Prostate gland (tissue), 2 donors: ENCODE measurements around a stretch of chr9.

- PRO-cap, result no peak
- RAMPAGE, long total RNA, 2 experiments, result start-site peak on the plus strand in 1 of 2 experiments, at chr9:28387440-28387477 at its widest, 10 reads per replicate
Observed at GRCh38 chr9:28387255-28387568, 813.9 kb upstream of the C9orf72 start.

DNA sequence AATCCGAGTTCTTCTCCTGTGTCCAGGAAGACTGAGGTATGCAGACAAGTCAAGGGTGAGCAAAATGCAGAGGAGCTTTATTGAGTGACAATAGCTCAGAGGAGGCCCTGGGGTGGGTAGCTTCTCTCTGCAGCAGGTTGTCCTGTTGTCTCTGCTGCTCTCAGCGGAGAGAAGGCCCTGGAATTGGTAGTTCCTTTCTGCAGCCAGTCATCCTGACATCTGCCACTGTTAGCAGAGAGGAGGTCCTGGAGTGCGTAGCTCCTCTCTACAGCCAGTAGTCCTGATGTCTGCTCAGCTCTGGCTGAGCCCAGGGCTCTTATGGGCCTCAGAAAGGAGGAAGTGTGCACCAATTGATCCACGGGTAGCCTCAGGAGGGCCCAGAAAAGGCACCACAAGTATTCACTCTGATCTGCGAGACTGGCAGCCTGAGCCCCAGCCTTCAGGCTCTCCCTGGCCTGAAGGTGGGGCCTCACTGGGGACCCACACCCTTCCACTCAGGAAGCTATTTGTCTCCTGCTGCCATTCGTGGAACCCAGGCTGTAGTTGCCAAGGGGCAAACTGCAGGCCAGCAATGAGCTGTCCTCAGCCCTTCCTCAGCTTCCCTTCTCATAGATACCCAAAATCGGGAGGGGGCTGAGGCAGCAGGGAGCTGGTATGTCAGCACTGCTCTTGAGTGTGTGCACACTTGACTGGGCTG is 1049.6 kb upstream of the ACO1 start:
- PRO-cap, result no peak
- RAMPAGE, long total RNA, 2 experiments, result no peak in any of the 2 experiments

- PRO-cap, result no peak
- RAMPAGE, long total RNA, 2 experiments, result no peak in any of the 2 experiments
Observed at GRCh38 chr9:33030241-33030889, 5.3 kb downstream of the DNAJA1 start.

- PRO-cap, result no peak
- RAMPAGE, long total RNA, 2 experiments, result no peak in any of the 2 experiments
Observed at GRCh38 chr9:33129354-33130213, 37.6 kb downstream of the B4GALT1 start.

- PRO-cap, result no peak
- RAMPAGE, long total RNA, 2 experiments, result no peak in any of the 2 experiments
Observed at GRCh38 chr9:33130214-33131498, 36.5 kb downstream of the B4GALT1 start.

- PRO-cap, result no peak
- RAMPAGE, long total RNA, 2 experiments, result no peak in any of the 2 experiments
Observed at GRCh38 chr9:33158436-33158927, 8.7 kb downstream of the B4GALT1 start.

DNA sequence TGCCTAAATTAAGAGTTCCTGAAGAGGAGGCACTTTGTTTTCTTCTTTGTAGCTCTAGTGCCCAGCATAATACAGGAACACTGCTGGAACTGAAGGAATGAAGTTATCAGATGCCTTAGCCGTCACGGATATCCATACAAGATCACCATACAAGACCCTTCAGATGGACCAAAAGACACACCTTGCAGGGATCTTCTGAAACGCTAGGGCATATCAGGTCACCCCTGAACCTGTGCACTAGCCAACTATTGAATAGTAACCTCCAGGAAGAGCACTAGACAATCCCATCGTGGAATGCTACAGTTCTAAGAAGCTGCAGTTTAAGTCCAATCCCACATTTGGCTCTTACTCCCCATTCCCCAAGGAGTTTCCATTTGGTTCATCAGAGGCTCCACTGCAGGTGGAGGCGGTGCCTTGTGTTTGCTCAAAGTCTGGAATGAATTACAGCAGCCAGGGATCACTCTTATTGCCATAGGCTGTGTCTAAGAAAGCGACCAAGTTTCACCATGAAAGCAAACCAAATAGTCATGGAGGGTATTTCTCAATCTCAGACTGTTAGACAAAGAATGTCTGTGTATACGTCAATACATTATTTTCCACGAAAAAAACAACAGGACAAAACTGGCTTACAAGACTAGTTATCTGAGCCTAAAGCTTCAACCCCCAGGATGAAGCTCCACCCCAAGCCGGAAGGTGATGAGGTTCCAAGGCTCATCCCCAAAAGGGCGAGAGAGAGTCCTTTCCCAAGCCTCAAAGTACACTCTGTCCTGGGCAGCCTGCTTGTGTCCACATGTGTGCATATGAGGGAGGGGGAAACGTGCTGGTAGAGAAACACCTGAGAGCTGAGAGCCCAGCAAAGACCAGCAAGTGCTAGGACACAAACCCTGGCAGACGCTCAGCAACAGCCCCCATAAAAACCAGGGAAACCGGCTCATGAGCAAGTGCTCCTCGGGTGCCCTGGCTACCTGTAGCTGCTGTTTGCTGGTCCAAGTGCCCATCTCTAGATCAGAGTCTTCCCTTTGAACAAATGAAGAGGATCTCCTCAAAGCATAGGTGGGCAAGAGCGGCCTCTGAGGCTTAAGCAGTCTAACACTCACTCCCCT is 4.4 kb downstream of the B4GALT1 start:
- PRO-cap, result bidirectional peak, plus-strand start at position 826 of the sequence, minus-strand start at position 438 of the sequence
- RAMPAGE, long total RNA, 2 experiments, result no peak in any of the 2 experiments

DNA sequence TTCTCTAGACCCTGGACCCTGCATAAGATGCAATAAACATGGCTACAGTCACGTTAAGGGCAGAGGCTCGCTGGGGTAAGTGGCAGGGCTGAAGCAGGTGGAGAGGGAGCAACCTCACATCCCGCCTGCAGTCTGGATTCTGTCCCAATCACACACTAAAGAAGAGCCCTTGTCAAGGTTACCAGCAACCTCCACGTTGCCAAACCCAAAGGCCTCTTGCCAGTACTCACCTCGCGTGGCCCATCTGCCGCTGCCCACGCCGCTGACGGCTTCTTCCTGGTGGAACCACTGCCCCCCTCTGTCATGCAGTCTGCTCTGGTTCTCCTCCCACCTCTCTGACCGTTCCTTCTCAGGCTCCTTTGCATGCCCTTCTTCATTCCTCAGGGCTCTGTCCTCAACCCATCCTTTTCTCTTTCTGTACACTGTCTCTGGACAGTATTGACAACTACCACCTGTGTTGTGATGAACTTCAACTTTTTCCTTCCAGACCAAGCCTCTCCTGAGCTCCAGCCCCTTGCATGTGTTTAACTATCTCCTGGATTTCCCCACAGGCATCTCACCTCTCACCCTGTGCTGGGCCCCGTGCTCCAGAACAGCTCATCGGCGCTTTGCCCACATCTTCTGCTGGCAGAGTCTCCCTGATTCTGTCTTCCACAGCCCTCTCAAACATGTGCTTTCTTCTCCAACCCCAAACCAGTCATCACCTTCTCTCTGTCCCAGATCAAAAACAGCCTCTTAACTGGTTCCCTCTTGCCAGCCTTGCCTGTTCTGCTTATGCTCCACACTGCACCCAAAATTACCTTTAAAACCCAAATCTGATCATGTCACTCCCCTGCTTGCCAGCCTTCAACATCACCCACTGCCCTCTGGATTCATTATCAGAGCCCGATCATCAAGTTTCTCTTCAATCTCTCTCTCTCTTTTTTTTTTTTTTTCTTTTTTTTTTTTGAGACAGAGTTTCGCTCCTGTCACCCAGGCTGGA is 8.5 kb downstream of the AQP7 start:
- PRO-cap, result no peak
- RAMPAGE, long total RNA, 2 experiments, result no peak in any of the 2 experiments

DNA sequence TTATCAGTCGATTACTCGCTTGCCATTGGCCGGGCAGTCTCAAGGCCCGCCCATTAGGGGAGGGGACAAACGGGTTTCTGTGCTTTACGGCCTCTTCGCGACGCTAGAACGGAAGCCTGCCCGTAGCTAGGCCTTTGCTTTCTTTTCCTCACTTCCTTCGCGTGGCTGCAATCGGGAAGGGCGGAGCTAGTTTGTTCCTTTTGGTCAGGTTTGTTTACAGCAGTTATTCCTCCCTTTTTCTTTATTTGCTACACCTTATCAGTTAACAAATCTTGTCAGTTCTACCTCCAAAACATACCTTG is 217 bp upstream of the NOL6 start:
- PRO-cap, result bidirectional peak, plus-strand start at position 151 of the sequence, minus-strand start outside the sequence
- RAMPAGE, long total RNA, 2 experiments, result no peak in any of the 2 experiments

- PRO-cap, result no peak
- RAMPAGE, long total RNA, 2 experiments, result start-site peak on the minus strand in 1 of 2 experiments, at chr9:33749405-33749409 at its widest, 35 reads per replicate
Observed at GRCh38 chr9:33748689-33749570, 46.4 kb upstream of the PRSS3 start.

GRCh38 chr9:33759807-33760135 is 35.6 kb upstream of the PRSS3 start:
- PRO-cap, result no peak
- RAMPAGE, long total RNA, 2 experiments, result no peak in any of the 2 experiments

DNA sequence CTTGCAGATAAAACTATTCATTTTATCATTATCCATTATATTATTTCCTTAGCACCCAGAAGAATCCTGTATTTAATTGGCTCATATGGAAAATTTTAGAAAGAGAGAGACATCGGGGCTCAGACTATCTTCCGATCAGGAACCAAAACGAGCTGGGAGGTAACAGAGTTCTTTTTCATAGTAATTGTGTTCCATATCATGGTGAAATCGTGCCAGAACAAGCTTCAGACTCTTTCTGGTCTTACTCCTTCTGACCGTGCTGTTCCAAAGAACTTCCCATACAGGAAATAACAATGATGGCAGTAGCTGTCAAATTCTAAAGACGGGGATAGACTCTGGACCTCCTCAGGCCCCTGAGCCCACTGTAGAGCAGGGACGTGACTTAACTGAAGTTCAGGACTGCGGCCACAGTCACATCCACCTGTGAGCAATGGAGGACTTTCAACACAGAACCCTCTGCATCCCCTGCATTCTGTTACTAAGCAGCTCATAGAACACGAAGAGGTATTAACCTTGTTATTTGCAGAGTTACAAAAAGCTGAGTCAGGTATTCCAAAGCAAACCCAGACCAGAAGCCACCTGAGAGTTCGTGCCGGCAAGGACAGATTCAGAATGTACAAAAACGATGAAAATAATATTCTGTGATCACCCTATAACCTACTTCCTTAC is 33.2 kb upstream of the PRSS3 start:
- PRO-cap, result no peak
- RAMPAGE, long total RNA, 2 experiments, result no peak in any of the 2 experiments

DNA sequence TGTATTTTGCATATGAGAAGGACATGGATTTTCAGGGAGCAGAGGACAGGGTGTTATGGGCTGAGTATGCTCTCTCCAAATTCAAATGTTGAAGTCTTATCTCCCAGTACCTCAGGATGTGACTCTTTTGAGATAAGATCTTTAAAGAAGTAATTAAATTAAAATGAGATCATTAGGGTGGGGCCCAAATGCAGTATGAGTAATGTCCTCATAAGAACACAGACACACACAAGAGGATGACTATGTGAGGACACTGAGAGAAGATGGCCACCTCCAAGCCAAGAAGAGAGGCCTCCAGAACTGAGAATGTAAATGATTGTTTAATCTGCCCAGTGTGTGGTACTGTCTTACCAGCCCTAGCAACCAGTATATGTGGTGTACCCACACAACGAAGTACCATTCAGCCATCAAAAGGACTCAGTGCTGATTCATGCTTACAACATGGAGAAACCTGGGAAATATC is 24.9 kb upstream of the PRSS3 start:
- PRO-cap, result no peak
- RAMPAGE, long total RNA, 2 experiments, result no peak in any of the 2 experiments

DNA sequence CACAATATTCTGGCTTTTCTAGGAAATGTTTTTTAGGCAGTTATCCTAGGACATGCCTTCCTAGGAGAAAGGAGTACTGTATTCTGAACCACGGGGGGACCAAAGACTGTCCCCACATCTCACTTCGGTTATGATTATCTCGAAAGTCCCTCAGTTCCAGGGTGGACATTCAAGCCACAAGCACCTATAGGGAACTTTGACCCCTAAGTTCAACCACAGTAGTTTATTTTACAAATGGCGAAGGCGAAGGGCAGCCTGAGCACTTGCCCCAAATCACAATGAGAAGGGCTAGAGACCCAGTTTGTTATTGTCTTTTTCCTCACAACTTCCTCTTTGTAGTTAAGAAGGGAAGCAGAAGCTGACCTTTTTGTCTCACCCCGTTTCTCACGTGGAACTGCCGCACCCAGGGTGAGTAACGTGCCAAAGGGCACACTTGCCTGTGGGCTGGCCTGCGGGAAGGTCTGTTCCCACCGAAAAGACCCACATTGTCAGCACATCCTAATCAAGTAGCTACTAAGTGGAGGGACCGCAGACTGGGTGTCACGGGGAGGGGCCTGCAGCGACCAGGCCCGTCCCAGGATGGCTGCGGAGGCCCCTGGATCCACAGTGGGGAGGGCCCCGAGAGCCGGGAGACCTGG is 659 bp upstream of the UBE2R2 start:
- PRO-cap, result no peak
- RAMPAGE, long total RNA, 2 experiments, result no peak in any of the 2 experiments

DNA sequence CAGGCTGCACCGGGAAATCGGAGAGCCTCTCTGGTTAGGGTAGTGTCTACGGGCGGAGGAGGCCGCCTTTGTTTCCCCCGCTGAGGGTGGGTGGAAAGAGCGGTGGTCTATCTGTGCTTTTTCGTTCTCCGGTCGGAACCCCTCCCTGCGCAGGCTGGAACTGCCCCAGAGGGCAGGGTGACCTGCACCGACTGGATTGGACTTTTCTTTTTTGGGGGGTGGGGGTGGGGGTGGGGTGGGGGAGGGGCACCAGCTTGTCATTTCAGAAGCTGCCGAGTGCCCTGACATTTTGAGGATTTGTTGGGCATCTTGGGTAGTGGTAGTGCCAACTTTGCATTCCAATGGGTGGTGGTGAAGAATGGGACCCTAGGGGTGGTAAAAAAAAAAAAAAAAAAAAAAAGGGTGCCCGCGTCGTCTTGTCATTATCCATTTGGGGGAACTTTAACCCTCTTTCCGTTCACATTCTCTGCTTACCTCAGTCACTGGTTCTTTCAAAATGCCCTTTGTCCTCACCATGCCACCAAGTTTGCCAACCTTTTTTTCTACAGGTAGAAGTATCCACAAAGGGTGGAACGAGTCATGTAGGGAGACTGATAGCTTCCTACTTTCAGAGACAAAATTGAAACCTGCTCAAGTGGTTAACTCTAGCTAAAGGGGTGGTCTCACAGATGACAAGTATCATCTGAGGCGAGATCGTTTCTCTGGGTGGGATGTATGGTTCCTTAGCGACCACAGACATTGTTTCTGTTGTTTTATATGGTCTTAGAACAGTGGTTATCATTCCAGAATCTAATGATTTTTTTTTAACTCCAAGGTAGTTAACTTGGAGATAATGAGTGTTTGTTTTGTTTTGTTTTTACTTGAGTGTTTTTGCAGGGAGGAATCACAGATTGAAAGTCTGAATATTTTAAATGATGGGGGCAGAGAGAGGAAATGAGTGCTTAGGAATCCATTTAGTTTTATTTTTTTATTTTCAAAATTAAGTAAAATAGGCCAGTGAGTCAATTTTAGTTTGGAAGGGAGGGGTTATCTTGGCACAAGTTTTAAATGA is 1.5 kb downstream of the UBE2R2 start:
- PRO-cap, result bidirectional peak, plus-strand start at position 37 of the sequence, minus-strand start outside the sequence; unidirectional peak, minus-strand start at position 162 of the sequence
- RAMPAGE, long total RNA, 2 experiments, result no peak in any of the 2 experiments

DNA sequence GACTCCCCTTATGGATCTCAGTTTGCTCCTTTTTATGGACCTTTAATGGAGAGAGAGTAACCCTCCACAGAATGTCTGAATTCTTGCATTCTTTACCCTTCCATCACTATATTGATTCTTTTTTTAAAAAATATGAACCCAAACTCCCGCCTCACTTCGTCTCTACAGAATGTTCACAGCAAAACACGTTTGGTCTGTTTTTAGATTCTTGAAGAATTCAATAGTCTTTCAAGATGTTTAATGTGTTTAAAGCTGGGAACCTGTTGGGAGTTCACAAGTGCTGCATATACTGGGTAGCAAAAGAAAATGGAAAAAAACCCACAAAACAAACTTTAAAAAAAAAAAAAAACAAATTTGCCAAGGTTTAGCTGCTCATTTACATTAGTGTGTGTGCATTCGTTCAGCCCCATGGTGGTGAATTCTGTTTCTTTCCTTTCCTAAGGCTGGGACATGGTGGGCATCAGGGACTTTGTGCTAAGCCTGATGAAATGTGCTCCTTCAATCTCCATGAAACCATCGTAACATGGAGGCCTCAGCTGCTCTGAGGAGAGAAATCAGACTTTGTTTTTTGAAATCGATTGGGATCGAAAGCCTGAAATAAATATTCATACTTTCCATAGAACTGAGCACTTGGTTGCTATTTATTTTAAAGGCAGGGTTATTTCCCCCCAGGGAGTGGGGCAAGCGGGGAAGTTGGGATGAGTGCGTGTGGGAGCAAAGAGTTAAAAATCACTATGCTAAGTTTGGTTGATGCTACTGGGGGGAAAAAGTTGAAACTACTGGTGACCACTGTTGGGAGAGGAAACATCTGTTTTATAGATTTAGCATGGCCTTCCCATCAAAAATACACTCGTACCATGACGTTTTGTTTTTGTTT is 100.6 kb downstream of the UBE2R2 start:
- PRO-cap, result no peak
- RAMPAGE, long total RNA, 2 experiments, result no peak in any of the 2 experiments

DNA sequence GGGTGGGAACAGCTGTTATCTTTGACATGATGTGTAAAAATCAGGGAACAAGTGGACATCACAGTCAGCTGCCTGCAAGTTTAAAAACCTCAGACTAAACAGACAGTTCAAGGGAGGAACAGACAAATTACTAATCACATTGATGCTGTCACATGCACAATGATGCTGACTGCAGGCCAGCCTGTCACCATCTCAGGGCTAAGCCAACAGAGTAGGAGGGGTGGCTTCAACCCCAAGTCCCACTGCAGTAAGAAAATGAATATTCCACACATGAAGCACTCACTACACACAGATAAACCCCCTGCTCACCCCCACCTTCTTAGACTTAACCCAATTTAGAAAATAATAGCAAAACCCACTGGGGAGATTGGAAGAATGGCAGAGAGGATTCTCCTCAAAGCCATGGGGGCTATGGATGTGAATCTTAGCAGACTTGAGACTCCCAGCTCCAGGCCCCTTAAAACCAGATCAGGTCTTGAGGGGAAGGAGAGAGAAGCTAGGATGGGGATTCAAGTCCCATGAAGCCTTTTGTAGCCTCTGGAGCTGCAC is 38.3 kb upstream of the UBAP2 start:
- PRO-cap, result no peak
- RAMPAGE, long total RNA, 2 experiments, result no peak in any of the 2 experiments

- PRO-cap, result no peak
- RAMPAGE, long total RNA, 2 experiments, result no peak in any of the 2 experiments
Observed at GRCh38 chr9:34125491-34126122, 891 bp downstream of the DCAF12 start.

DNA sequence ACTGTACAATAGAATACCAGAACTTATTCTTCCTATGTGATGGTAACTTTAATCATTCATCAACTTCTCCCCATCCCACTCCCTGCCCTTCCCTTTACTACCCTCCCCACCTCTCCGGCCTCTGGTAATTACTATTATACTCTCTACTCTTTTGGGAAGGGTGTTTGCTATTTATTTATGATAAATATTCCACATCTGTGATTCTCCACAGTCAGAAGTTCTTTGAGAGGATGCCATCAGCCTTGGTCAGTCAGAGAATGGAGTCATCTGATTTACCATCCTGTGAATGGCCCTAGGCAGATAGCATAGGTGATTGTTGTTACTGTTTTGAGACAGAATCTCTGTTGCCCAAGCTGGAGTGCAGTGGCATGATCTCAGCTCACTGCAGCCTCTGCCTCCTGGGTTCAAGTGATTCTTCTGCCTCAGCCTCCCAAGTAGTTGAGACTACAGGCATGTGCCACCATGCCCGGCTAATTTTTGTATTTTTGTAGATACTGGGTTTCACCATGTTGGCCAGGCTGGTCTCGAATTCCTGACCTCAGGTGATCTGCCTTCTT is 38.2 kb downstream of the UBAP1 start:
- PRO-cap, result no peak
- RAMPAGE, long total RNA, 2 experiments, result no peak in any of the 2 experiments

DNA sequence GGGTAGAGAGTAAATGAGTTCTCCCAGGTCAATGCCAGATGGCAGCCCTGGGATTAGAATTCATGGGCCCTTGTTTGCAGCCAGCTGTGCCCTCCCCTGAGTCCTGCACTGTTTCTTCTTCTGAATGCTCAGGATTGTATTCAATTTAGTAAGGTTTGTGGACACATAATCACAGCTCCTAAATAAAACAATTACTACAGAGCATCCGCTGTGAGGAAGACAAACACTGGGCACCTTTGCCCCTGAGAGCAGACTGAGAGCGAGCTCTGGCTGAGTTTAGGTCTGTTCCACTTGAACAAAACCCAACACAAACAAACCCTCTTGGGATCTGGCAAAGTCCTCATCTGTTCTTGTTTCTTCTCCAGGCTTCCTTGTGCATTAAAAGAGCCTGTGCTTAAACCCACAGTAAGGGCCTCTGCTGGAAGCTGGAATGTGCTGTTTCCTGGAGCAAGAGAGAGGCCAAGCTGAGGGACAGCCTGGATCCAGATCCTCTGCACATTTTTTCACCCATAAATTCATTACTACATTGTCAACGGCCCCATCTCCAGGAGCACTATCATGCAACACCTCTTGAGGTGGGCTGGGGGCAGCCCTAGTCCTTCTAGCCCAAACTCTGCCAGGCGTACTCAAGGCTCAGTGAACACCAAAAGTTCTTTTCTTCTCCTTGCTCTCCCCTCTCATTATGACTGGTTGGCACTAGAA is 29.8 kb downstream of the FAM219A start:
- PRO-cap, result no peak
- RAMPAGE, long total RNA, 2 experiments, result no peak in any of the 2 experiments